Skin of body (tissue), 2 donors: ENCODE results near the genes STK36, CYP27A1, IHH, SLC23A3 and ATG9A.

GRCh38 chr2:218400181-218400827 lies 636 bp downstream of the CTDSP1 start:
- RAMPAGE, long total RNA, result no peak

DNA sequence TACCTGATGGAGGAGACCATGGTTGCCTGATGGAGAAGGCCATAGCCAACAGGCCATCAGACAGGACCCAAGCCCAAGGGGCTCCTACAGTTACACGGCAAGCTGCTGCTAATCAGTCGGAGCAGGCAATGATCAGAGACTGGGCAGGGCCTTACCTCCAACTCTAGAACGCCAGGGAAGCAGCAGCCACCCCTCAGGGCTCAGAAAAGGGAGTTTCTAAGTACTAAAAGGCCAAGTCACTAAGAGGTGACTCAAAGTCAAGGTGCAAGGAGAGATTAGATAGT lies 3.4 kb downstream of the VIL1 start:
- RAMPAGE, long total RNA, result no peak

GRCh38 chr2:218570709-218571144 lies 2.1 kb downstream of the CNOT9 start:
- RAMPAGE, long total RNA, result no peak

DNA sequence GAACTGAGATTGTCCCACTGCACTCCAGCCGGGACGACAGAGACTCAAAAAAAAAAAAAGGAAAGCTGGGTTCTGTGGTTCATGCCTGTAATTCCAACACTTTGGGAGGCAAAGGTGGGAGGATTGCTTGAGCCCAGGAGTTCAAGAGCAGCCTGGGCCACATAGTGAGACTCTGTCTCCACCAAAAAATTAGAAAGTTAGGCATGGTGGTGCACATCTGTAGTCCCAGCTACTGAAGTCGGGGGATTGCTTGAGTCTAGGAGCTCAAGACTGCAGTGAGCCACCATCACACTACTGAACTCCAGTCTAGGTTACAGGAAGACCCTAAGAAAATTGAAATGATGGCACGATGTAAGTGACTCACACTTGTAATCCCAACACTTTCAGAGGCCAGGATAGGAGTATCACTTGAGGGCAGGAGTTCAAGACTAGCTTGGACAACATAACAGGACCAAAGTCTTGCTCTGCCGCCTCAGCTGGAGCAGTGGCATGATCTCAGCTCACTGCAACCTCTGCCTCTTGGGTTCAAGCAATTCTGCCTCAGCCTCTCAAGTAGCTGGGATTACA lies 9.2 kb upstream of the PLCD4 start:
- RAMPAGE, long total RNA, result no peak

- RAMPAGE, long total RNA, result no peak
Observed at GRCh38 chr2:218630328-218630841, 22.7 kb downstream of the PLCD4 start.

- RAMPAGE, long total RNA, result no peak
Observed at GRCh38 chr2:218671846-218672955, at the start of gene STK36. Gene STK36, plus strand, starts transcription at chr2:218672086.

GRCh38 chr2:218755745-218755917 lies 26.3 kb upstream of the CYP27A1 start:
- RAMPAGE, long total RNA, result no peak

GRCh38 chr2:218781432-218782231 lies at the start of gene CYP27A1:
Gene CYP27A1, plus strand, starts transcription at chr2:218782147.
- RAMPAGE, long total RNA, result no peak

- RAMPAGE, long total RNA, result no peak
Observed at GRCh38 chr2:218805586-218806200, 23.7 kb downstream of the CYP27A1 start.

DNA sequence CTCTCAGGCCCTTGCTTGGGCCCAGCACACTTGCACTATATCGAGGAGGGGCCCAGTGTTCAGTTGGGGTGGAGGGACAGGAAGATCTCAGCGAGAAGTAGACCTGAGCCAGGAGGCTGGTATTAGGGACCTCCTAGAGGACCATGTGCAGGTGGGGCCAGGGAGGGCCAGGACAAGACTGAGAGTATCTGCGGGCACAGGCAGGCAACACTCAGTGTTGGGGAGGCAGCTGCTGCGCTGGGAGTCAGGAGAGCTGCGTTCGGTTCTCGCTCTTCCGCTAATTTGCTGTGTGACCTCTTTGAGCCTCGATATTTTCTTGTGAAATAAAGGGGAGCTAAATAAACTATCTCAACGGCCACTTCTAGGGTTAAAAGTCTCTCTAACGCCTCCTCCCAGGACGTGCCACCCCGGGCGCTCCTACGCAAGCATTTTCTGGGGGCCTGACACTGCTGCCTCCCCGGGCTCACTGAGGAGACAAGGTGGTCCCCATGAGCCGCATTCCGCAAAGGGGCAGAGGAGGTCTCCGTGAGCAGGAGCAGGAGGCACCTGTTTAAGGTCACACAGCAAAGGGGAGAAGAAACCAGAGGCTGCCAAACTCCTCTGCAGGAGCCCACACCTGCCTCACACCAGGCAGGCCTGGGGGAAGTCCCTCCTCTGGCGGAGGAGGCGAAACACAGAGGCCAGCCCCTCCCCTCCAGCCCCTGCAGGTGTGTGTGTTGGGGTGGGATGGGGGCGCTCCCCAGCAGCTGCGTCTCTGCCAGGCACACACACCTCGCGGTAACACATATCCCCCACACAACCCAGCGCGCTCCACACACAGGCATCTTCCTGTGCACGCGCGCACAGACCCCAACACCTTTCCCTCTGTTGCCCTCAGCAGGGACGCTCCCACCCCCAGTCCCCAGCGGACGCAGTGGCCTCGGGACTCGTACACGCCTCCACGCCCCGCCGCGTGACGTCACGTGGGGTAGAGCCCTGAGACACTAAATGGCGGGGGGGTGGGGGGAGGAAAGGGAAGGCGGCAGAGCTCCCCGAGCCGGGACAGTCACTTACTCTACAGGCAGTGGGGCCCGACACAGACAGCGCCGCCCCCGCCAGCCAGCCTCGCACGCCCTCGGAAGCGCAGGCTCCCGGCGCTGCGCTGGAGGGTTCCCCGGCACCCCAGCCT lies 776 bp upstream of the WNT10A start:
- RAMPAGE, long total RNA, result no peak

GRCh38 chr2:219060455-219061486 lies at the start of gene IHH:
Gene IHH, minus strand, starts transcription at chr2:219060921.
- RAMPAGE, long total RNA, result no peak

DNA sequence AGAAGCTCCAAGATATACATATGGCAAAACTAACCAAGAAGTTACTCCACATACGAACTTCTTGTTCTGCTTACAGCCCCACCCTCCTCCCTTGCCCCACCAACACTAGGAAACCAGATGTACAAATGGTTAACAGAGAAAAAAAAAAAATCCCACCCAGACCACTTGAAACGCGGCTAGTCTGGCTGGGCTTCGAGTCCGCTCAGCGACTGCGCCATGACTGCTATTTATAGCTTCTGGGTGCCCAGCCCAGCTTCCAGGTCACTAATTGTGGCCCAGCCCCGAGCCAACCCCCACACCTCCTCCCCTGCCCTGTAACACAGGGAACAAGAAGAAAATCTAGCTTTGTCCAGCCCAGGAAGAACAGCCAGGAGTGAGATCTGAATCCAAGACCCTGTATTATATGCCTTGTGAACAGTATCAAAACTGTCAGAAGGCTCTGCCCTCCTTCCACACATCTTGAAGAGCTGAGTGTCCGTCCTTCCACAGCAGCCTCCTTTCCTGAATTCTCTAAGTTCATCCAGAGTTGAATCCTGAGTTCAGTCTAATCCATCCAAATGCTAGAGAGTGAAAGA lies 47.2 kb upstream of the IHH start:
- RAMPAGE, long total RNA, result no peak

GRCh38 chr2:219169925-219170527 lies at the start of gene SLC23A3:
Gene SLC23A3, minus strand, starts transcription at chr2:219170029.
- RAMPAGE, long total RNA, result no peak

GRCh38 chr2:219174667-219175157 lies 2.0 kb downstream of the CNPPD1 start:
- RAMPAGE, long total RNA, result no peak

DNA sequence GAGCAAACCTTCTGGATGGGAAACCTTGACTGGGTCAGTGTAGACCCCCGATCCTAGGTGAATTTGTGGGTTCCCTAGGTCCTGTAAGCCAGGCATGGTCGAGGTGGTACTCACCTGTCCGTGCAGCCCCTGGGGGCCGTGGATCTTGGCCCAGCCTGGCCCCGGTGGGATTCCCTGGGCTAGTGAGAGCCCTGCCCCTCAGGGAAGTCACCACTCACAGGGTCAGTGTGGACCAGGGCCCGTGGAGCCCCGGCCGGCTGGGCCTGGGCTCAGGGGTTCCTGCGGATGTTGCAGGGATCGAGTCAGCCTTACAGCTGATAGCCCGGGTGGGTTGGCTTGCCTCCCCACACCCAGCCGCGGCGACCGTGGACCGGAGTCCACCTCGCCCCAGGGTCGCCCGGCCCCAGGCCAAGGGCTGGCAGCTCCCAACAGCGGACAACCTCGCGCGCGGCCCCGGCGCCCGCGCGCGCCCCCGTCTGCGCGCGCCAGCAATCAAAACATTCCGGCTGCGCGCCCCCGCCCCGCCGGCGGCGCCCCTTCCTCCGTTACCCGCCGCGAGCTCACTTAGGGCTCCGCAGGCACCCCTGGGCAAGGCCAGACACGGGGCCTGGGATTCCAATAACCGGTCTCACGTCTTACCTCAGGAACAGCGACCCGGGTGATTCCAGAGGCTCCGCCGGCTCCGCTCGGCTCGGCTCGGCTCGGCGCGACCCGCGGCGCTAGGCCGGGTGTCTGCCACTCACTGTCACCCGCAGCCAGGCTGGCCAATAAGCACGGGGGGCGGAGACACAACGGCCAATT lies at the start of gene ATG9A:
Gene ATG9A, minus strand, starts transcription at position 741 of the 801 bp plus-strand sequence.
- RAMPAGE, long total RNA, result no peak

GRCh38 chr2:219248482-219249063 lies 3.3 kb downstream of the STK16 start:
- RAMPAGE, long total RNA, result no peak

DNA sequence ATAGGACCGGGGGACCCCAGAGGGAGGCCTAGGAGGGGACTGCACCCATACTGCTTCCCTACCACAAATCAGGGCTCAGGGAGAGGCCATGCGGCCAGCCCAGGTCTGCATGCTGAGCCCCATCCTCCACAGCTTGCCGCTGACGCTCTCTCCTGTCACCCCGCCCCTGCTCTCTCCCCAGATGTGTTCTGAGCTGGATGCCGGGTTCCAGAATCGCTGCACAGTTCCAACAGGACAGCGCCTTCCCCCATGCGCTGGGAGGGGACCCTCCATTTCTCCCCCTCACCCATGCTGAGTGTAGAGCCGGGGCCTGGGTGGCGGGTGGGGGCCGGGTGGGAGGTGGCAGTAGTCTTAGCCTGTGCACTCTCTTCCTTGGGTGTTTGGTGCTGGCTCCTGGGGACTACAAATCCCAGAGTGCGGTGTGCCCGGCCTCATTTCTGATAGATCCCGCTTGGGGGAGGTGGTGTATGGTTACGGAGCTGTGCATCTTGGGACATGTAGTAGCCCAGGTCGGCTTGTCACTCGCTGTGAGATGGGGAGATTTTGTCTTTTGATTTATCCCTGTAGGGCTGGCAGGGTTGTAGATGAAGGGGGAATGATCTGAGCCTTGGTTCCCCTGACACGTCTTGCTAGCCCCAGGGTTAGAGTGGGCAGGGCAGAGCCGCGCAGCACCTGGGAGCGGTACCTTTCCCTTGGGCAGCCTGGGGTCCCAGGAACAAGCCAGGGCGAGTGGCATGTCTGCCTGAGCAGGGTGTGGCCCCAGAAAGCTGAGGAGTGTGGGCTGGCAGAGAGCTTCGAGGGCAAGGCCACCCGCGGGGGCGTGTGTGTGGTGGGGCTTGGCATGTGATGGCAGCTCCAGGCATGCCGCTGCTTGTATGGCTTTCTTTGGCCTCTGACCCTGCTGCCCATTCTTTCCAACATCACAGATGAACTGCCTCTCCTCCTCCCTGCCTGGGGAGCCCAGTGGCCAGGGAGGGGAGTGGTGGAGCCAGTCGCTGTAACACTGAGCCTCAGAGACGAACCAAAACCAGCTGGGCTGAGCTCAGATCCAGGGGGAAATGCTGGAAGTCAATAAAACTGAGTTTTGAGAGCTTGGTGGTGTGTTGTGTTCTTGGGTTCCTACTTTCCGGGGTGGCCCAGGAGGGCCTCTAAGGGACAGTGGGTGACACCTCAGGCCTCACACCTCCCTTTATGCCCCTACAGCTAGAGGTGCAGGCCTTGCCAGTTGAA lies 7.1 kb downstream of the DNAJB2 start:
- RAMPAGE, long total RNA, result no peak

GRCh38 chr2:219405495-219406064 lies 12.6 kb upstream of the DES start:
- RAMPAGE, long total RNA, result no peak

DNA sequence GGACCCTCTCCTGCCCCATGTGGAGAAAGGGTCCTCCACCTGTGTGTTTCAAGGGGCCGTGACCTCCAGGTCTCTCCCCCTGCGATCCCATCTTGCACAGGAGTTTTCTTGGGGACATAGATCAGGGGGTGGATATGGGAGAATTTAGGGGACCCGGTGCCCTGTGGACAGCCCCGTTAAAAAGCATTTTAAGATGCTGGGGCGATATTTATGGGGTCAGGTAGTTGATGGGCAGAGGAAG lies 889 bp downstream of the DES start:
- RAMPAGE, long total RNA, result no peak

DNA sequence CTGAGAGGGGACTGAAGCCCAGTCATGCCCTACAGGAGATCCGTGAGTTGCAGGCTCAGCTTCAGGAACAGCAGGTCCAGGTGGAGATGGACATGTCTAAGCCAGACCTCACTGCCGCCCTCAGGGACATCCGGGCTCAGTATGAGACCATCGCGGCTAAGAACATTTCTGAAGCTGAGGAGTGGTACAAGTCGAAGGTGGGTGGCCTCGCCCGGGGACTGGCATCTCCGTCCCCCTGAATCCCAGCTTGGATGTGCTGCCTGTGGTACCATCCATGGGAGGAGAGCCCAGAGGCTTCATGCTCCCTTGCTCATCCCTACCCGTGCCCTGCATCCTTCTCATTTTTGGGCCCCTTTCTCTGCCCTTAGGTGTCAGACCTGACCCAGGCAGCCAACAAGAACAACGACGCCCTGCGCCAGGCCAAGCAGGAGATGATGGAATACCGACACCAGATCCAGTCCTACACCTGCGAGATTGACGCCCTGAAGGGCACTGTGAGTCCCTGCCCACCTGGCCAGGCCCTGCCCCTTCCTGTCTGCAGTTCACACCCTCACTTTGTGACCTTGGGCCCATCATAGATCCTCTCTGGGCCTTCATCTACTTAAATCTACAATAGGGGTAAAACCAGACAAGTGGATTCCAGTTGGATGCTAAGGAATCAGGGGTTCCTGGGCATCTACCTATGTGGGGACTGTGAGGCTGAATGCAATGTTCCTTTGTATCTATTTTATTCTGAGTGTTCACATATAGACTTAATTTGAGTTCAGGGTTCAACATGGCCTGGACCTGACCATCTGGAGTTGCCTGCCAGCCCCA lies 2.5 kb downstream of the DES start:
- RAMPAGE, long total RNA, result no peak